ENCODE results near the genes MALSU1 and GSDME.

GRCh38 chr7:22725248-22726105, 1.5 kb upstream of the IL6 start:
- PRO-cap = no peak
- RAMPAGE, long total RNA, 4 experiments = no peak in any of the 4 experiments

GRCh38 chr7:22731127-22731627, 4.2 kb downstream of the IL6 start:
- PRO-cap = no peak
- RAMPAGE, long total RNA, 4 experiments = no peak in any of the 4 experiments

GRCh38 chr7:23012750-23013126, 1.2 kb downstream of the HYCC1 start:
- PRO-cap = no peak
- RAMPAGE, long total RNA, 4 experiments = no peak in any of the 4 experiments

DNA sequence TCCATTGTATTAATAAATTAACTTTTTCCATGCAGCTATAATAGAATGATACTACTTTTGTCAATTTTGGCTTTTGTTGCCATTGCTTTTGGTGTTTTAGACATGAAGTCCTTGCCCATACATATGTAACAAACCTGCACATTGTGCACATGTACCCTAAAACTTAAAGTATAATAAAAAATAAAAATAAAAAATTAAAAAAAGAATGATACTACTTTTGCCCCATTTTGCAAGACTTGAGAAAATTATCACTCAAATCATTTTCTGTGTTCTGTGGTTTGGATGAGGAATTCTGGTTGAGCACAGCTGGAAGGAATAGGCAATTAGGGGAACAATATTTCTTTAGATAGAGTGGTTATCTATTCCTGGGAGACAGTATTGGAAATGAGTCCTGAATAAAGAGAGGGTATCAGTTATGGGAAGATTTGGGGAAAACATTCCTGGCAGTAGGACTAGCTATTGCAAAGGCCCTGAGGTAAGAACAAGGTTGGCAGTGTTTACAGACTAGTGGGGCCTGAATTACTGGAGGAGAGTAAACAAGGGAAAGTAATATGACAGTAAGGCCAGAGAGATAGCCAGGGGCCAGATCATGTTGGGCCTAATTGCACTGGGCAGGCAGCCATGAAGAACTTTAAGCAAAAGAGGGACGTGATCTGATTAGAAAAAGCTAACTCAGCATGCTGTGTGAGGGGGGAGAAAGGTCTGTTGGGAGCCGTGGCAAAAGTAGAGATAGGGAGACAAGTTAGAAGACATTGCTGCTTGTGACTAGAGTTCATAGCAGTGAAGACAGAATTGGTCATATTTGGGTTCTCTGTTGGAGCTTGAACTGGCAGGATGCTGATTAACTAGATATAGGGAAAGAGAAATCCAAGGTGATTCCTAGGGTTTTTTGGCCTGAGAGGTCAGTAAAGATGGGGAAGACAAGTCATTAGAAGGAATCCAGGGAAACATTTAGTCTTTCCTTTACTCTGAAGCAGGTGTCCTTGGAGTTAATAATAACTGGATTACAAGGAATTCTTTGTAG, 9.1 kb downstream of the NUP42 start:
- PRO-cap = no peak
- RAMPAGE, long total RNA, 4 experiments = no peak in any of the 4 experiments

GRCh38 chr7:23247095-23247540, 543 bp downstream of the GPNMB start:
- PRO-cap = no peak
- RAMPAGE, long total RNA, 4 experiments = no peak in any of the 4 experiments

DNA sequence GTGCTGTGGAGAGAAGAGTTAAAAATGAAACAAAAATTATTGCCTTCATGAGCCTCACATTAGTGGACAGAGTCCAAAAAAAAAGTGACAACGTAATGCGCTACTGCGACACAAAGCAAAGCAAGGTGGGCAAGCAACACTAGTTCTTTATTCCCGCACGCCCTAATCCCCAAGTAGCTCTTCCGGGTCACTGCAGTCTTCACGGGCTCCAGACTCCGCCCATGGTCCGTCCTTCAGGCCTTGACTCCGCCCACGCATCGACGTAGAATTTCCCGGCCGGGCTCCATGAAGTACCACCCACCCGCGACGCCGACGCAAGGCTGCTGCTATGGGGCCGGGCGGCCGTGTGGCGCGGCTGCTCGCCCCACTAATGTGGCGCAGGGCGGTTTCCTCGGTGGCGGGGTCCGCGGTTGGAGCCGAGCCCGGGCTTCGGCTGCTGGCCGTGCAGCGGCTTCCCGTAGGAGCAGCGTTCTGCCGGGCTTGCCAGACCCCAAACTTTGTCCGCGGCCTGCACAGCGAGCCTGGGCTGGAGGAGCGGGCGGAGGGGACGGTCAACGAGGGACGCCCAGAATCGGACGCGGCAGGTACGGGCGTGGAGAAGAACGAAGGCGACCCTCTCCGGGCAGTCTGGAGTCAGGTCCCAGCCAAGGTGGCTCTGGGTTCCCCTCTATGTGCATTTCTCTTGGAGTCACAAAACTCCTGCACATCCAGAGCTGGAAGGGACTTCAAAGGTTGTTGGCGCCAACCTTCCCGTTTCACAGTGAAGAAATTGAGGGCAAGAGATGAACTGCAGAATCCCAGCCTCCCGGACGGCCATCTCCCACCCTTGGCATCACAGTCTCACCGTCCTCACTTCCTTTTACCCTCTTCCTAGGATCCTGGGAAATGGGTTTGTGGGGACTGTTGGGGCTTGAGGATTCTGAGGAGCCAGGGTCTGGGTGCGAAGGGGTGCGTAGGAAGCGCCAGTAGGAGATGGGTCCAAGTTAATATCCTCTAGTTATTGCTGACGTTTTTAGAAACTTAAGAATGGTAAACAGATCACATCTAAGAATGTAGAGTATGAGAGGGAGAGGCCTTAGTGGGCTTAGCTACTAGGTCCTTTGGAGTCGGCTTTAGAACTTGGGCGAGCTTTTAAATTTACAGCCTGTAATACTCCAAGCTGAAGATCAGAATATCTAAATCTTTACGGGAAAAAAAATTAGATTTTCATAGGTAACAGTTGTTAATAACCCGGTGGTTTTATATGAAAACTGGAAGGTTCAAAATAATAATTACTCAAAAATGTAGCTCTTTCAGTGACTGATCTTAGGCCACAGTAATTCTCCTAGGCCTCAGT, at the start of gene MALSU1:
Gene MALSU1 (plus strand): TSS at position 315 of the 1,336 bp plus-strand sequence.
- PRO-cap = bidirectional peak, plus-strand start at position 317 of the sequence, minus-strand start at position 171 of the sequence
- RAMPAGE, long total RNA, 4 experiments = start-site peak on the plus strand in 4 of 4 experiments, centred at positions 310 to 315 of the sequence, 182 to 1,279 reads per replicate

- PRO-cap = no peak
- RAMPAGE, long total RNA, 4 experiments = no peak in any of the 4 experiments
These were observed 48.5 kb downstream of the MALSU1 start for GRCh38 chr7:23347565-23348170.

- PRO-cap = no peak
- RAMPAGE, long total RNA, 4 experiments = no peak in any of the 4 experiments
These were observed 718 bp downstream of the IGF2BP3 start for GRCh38 chr7:23469687-23469859.

GRCh38 chr7:23523579-23524403, 8.0 kb downstream of the TRA2A start:
- PRO-cap = no peak
- RAMPAGE, long total RNA, 4 experiments = no peak in any of the 4 experiments

DNA sequence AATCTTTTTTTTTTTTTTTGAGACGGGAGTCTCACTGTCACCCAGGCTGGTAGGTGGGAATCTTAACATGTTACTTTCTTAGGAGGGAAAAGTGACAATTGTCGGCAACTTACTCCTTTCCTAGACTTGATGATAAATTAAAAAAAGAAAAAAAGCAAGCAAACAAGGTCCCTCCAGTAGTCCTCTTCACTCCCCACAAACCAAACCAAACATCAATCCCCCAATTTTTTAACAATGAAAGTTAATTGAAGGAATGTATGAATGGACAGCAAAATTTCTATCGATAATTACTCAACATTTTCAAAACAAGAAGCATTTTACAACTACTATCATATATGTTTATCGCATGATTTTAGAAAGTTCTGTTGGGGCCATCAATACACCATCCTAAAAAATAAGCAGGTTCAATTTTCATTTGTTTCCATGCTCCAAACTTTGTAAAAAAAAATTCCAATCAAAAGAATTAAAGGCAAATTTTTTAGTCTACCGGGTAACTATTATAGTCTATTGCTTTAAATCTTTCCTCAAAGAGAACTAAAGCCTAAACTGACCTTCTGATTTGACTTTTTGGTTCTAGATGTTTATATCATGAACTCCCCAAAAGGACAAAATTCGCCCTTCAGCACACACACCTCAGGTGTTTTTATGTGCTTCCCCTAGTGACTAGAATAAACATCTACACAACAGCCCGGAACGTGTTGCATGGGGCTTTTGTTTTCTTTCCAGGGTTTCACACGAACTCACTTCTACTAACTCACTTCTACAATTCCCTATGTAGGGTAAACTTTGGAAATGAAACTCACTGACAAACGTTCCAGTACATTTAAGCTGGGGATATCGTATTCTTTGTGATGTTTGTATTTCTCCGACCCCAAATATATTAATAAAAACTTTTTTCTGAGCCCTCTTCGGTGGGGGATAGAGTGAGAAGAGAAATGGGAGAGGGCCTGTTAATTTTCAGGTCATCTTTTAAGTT, 1.6 kb downstream of the TRA2A start:
- PRO-cap = no peak
- RAMPAGE, long total RNA, 4 experiments = no peak in any of the 4 experiments

DNA sequence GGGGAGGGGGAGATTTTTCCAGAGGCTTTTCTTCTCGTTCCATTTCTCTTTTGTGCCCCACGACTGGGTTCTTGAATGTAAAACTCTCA, 560 bp upstream of the PALS2 start:
- PRO-cap = no peak
- RAMPAGE, long total RNA, 4 experiments = no peak in any of the 4 experiments

- PRO-cap = no peak
- RAMPAGE, long total RNA, 4 experiments = no peak in any of the 4 experiments
These were observed 2.8 kb downstream of the PALS2 start for GRCh38 chr7:24576016-24576559.

DNA sequence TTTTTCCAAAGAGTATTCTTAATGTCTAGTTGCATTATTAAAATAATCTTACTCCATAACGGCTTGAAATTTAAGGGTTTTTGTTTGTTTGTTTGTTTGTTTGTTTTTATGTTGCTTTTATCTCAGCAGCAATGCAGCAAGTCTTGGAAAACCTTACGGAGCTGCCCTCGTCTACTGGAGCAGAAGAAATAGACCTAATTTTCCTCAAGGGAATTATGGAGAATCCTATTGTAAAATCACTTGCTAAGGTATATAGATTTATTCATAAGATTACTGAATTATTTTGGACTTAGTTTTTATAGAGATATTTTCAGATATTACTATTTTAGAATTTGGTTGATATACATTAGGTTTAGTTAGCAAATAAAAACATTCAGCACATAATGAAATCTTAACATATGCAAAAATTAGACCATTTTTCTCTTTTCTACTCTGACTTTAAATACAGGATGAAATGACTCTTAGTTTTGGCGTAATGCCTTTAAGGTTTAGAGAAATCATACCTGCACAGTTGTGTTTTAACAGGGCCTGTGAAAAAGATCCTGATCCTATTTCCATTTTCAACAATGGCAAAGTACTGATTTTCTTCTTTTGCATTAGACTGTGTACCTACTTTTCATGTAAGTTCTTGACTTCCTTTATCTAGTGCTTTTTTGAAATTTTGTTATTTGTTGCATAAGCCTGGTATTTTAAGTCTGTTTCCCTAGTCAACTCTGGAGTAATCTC, 50.4 kb downstream of the PALS2 start:
- PRO-cap = no peak
- RAMPAGE, long total RNA, 4 experiments = no peak in any of the 4 experiments

DNA sequence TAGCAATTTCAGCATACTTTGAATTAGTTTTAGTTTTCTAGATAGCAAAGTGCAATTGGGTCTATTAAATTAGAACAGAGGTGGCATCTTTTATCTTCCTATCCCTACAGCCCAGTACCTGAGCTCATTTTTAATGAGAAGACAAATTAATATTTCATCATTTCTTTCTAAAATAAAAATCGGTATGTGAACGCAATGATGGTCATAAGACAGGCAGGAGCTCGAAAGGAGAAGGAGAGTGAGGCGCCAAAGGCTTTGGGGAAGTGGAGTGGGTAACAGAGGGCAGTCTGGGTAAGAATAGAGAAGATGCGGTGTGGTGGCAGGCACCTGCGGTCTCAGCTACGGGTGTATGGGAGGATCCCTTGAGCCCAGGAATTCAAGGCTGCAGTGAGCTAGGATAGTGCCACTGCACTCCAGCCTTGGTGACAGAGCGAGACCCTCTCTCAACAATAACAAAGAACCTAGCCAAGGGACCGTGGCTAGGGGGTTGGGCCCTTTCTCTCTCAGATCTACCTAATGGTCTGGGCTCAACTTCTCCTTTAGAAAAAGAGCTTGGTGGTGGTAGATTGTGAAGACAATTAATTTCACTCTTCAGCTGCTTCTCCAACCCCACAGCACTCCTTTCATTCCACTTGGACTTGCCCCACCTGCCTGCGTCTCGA, 1.2 kb downstream of the GSDME start:
- PRO-cap = no peak
- RAMPAGE, long total RNA, 4 experiments = no peak in any of the 4 experiments

GRCh38 chr7:24756585-24757722, at the start of gene GSDME:
Gene GSDME, minus strand, starts transcription at chr7:24757464.
- PRO-cap = bidirectional peak, plus-strand start at chr7:24757636, minus-strand start at chr7:24757435
- RAMPAGE, long total RNA, 4 experiments = start-site peak on the minus strand in 4 of 4 experiments, at chr7:24757411-24757472 at its widest, 21 to 44 reads per replicate

DNA sequence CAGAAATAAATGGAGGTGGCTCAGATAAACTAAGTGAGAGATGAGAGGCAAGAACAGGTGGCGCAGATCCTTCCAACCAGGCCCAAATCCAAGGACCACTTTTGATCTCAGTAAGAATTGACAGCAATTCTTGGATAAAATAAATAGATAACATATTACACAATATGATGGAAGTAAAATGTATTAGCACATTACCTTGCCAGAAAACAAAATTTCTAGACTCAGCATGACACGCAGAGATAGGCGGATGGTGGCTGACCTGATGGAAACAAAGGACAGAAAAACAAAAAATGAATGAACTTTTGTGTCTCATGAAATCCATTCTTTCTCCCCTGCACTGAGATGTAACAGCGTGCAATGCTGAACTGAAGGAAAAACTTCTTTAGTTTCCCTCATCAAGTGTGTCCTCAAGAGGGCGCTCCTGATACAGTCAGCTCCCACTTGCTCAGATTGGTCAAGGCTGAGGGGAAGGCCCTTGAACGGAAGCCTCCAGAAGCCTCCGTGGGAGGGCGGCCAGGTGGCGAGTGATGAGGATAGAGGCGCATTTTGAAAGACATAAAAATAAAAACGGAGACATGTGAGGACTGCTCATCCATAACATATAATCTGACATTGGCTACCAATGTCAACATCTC, 62.8 kb upstream of the GSDME start:
- PRO-cap = no peak
- RAMPAGE, long total RNA, 4 experiments = no peak in any of the 4 experiments

GRCh38 chr7:24821351-24822023, 64.2 kb upstream of the GSDME start:
- PRO-cap = no peak
- RAMPAGE, long total RNA, 4 experiments = no peak in any of the 4 experiments

DNA sequence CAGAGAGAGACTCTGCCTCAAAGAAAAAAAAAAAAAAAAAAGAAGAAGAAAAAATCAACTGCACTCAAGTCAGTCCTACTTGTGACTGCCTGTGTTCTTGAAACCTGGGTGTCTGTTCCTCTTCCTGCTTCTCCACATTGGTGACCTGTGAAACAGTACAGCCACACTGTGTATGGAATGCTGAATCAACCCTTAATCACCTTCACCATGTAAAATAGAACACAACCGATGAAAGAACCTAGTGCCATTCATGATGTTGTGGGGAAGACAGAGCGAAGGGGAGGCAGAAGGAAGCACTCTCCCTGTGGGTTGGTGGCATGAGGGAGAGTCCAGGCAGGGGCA, 75.2 kb upstream of the GSDME start:
- PRO-cap = no peak
- RAMPAGE, long total RNA, 4 experiments = no peak in any of the 4 experiments

DNA sequence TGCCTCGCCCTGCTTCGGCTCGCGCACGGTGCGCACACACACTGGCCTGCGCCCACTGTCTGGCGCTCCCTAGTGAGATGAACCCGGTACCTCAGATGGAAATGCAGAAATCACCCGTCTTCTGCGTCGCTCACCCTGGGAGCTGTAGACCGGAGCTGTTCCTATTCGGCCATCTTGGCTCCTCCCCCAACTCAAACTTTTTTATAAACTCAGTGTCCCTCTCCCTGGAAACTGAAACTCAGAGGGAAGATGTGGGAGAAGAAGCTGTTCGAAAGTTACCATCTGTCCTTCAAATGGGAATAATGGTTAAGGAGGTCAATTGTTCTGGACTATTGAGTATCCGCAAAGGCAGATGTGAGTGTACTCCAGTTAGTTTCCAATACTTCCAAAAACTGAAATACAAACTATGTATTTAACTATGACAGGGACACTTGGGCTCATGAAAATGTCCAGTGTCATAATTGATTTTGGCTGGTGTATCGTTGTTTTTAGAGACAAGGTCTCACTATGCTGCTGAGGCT, 67.8 kb upstream of the OSBPL3 start:
- PRO-cap = no peak
- RAMPAGE, long total RNA, 4 experiments = no peak in any of the 4 experiments

DNA sequence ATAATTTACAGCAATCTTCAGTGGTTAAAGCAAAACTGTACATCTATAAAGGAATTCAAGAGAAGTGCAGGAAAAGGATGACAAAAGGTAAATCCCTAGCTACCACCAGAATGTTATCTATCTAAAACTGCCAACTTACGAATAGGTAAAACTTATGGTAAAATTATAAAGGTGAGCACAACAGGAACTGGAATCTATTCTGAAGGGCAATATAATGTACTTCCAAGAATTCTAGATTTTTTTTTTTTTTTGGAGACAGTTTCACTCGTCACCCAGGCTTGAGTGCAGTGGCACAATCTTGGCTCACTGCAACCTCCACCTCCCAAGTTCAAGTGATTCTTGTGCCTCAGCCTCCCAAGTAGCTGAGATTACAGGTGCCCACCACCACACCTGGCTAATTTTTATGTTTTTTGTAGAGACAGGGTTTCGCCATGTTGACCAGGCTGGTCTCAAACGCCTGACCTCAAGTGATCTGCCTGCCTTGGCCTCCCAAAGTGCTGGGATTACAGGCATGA, 5.1 kb downstream of the CYCS start:
- PRO-cap = no peak
- RAMPAGE, long total RNA, 4 experiments = no peak in any of the 4 experiments

All from sigmoid colon (tissue), 4 donors.